Breast epithelium (tissue), 2 donors: ENCODE measurements around a stretch of chr4.

GRCh38 chr4:38654068-38654750, 9.8 kb upstream of the KLF3 start:
- PRO-cap, result no peak
- RAMPAGE, long total RNA, 2 experiments, result no peak in any of the 2 experiments

DNA sequence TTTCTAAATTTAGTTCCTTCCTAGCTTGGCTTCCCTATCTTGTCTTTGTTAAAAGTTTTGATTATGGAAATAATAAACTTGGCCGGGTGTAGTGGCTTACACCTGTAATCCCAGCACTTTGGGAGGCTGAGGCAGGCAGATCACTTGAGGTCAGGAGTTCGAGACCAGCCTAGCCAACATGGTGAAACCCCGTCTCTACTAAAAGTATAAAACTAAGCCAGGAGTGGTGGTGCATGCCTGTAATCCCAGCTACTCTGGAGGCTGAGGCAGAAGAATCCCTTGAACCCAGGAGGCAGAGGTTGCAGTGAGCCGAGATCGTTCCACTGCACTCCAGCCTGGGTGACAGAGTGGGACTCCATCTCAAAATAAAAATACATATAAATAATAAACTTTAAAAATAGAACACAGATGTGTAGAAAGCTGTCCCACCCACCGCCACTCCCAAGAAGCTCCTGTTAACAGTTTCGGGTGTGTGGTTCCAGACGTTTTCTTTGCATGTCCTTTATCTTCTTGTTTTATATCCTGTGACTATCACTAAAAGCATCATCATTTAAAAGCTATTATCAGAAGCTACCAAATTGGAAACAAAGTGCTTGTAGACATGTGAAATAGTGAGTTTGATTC, 12.2 kb downstream of the KLF3 start:
- PRO-cap, result no peak
- RAMPAGE, long total RNA, 2 experiments, result no peak in any of the 2 experiments

GRCh38 chr4:38688380-38689047, 24.5 kb downstream of the KLF3 start:
- PRO-cap, result no peak
- RAMPAGE, long total RNA, 2 experiments, result no peak in any of the 2 experiments

DNA sequence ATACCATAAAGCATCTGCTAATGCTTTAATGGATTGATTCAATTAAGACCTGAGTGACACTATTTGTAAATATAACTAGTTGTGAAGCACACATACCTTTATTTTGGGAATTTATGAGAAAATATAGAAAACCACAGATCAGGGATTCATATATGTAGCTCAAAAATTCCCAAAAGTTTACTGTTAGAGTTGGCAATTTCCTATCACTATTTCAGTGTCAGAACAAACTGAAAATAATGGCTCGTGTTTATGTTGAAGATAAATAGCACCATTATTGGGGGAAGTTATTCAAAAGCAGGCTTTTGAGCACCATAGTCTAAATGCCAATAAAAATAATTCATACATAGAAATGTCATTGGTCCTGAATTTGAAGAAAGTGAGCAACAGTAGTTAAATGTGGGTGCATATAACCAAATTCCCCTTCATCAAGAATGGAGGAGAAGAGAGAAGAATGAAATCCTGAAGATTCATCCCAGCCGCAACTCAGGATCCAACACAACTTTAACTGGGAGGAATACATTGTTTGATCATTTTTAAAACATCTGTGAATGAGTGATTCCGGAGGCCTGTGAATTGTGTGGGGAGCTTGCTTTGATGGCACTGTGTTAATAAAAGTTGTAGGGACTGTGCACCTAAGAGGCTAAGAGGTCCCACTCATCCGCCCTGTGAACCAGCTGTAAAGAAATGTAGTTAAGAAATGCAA, 34.6 kb downstream of the KLF3 start:
- PRO-cap, result no peak
- RAMPAGE, long total RNA, 2 experiments, result no peak in any of the 2 experiments

DNA sequence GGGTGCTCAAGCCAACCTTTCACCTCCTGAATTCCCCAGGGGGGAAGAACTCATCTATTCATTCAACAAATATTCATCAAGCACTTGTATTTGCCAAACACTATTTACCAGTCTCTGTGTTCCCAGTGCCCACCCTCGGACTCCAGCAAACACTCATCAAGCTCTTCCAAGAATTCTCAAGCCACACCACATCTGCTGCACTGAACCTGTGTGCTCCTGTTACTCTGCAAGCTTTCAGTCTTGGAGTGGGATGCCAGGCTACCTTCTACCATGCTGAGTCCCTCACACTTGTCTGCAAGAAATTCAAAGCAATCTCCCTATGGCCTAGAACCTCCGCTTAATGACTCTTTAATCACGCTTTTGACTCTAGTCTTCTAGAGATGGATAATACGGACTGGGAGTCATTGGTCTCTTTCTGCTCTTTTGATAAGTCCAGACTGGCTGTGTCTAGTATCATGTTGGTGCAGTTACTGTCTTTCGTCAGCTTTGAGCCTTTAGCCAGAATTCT, 21.3 kb upstream of the TLR1 start:
- PRO-cap, result no peak
- RAMPAGE, long total RNA, 2 experiments, result no peak in any of the 2 experiments

GRCh38 chr4:38872662-38873221, 5.1 kb downstream of the FAM114A1 start:
- PRO-cap, result no peak
- RAMPAGE, long total RNA, 2 experiments, result no peak in any of the 2 experiments

- PRO-cap, result no peak
- RAMPAGE, long total RNA, 2 experiments, result no peak in any of the 2 experiments
Measured at GRCh38 chr4:38943386-38943777, 75.8 kb downstream of the FAM114A1 start.

DNA sequence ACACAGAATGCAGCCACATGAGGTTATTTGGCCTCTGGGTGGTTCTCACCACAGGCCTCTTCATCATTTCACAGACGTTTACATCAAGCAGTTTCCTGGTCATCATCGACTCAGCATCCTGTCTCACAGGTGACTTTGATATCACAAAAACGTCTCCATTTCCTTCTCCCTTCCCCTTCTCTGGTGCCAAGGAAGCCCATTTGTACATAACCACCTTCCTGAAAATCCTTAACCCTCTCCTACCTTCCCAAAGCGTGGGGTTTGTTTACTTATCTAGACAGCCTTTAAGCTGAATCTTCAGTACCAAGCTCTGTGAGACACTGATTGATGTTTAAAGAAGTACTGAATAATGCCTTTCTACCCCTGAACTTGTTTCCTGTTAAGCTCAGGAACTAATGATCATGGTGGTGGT, 81.9 kb downstream of the FAM114A1 start:
- PRO-cap, result no peak
- RAMPAGE, long total RNA, 2 experiments, result no peak in any of the 2 experiments

GRCh38 chr4:38965163-38965682, 67.0 kb downstream of the TMEM156 start:
- PRO-cap, result no peak
- RAMPAGE, long total RNA, 2 experiments, result no peak in any of the 2 experiments

DNA sequence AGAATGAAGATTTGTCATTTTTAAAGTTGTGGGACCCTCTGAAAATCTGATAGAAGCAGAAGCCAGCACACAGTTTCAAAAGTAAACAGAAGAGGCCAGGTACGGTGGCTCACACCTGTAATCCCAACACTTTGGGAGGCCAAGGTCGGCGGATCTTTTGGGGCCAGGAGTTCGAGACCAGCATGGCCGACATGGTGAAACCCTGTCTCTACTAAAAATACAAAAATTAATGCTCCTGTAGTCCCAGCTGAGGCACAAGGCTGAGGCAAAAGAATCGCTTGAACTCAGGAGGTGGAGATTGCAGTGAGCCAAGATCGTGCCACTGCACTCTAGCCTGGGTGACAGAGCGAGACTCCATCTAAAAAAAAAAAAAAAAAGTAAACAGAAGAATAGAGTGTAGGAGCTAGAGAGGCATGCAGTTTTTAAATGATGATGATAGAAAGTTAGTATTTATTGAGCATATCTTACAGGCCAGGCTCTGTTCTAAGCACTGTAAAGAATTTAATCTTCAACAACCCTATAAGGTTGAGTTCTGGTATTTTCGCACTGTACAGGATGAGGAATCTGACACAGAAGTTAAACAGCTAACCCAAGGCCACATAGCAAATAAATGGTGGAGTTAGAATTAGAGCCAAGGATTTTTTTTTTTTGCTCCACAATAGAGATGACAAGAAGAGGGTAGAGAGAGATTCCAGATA, 55.8 kb downstream of the KLHL5 start:
- PRO-cap, result no peak
- RAMPAGE, long total RNA, 2 experiments, result no peak in any of the 2 experiments

GRCh38 chr4:39289742-39290302, 76.3 kb downstream of the RFC1 start:
- PRO-cap, result no peak
- RAMPAGE, long total RNA, 2 experiments, result no peak in any of the 2 experiments

DNA sequence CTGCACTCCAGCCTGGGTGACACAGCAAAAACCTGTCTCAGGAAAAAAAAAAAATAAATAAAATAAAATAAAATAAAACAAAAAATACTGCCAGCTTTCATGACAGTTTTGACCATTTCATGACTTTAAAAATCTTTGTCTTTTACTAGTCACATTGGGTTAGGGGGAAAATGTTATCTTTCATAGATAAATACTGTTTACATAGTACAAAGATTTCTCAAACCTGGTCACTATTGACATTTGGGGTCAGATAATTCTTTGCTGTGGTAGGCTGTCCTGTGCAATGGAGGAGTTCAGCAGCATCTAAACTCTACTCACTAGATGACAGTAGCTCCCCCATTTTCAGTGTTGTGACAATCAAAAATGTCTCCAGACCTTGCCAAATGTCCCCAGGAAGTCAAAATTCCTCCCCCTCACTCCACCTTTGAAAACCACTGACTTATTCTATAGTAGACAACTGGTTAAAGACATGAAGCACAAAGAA, 7.0 kb downstream of the KLB start:
- PRO-cap, result no peak
- RAMPAGE, long total RNA, 2 experiments, result no peak in any of the 2 experiments

DNA sequence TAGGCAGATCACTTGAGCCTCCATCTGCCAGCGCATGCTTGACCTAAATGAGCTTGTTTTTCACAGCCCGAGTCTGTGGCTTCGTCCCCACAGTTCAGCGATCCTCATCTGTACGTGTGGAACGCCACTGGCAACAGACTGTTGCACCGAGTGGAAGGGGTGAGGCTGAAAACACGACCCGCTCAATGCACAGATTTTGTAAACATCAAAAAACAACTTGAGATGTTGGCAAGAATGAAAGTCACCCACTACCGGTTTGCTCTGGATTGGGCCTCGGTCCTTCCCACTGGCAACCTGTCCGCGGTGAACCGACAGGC, 12.5 kb downstream of the RPL9 start:
- PRO-cap, result no peak
- RAMPAGE, long total RNA, 2 experiments, result no peak in any of the 2 experiments

DNA sequence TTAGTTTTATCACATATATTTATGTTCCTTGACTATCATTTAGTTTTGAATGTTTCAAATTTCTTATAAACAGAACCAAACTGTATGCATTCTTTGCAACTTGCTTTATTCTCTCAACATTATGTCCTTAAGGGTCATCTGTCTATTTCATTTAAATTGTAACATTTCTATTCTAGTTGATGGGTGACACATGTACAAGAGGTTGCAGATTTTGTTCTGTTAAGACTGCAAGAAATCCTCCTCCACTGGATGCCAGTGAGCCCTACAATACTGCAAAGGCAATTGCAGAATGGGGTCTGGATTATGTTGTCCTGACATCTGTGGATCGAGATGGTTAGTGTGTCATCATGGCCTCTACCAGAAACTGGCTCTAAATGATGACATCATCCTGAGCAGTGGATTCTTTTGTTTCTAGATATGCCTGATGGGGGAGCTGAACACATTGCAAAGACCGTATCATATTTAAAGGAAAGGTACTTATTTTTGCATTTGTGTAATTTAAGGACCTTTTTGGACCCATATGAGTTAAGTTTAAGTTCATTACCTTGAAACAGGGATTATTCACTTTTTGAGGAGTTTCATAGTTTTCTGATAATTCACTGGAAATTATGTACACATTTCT, 6.1 kb downstream of the LIAS start:
- PRO-cap, result no peak
- RAMPAGE, long total RNA, 2 experiments, result no peak in any of the 2 experiments

DNA sequence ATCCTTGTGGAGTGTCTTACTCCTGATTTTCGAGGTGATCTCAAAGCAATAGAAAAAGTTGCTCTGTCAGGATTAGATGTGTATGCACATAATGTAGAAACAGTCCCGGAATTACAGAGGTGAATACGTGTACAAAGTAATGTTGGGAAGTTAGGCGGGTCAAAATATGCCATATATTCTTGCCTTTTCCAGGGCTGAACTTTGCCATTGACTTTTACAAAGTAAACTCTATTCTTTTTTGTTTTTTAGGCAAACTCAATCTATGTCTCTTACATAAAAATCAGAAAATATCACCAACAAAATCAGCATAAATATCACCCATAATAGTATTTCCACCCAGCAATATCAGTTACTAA, 8.7 kb downstream of the LIAS start:
- PRO-cap, result no peak
- RAMPAGE, long total RNA, 2 experiments, result no peak in any of the 2 experiments

- PRO-cap, result no peak
- RAMPAGE, long total RNA, 2 experiments, result start-site peak on the minus strand in 2 of 2 experiments, at chr4:39544056-39544144 at its widest, 32 to 296 reads per replicate
Measured at GRCh38 chr4:39543816-39544429, 16.7 kb upstream of the UGDH start.

DNA sequence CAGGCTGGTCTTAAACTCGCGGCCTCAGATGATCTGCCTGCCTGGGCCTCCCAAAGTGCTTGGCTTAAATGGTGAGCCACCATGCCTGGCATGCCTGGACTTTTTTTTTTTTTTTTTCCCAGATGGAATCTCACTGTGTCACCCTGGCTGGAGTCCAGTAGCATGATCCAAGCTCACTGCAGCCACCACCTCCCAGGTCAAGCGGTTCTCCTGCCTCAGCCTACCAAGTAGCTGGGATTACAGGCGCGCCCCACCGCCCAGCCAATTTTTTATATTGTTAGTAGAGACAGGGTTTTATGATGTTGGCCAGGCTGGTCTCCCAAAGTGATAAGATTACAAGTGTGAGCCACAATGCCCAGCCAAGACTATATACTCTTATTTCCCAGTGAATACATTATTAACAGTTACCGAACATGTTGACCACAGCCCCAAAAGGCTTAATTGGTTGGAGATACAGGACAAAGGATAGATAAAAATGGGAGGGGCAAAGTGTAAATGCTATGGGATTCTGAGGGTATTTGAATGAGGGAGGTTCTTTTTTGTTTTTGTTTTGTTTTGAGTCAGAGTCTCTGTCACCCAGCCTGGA, 8.5 kb downstream of the UBE2K start:
- PRO-cap, result no peak
- RAMPAGE, long total RNA, 2 experiments, result no peak in any of the 2 experiments

GRCh38 chr4:39976787-39977795, 620 bp downstream of the PDS5A start:
- PRO-cap, result bidirectional peak, plus-strand start at chr4:39977662, minus-strand start at chr4:39977603
- RAMPAGE, long total RNA, 2 experiments, result no peak in any of the 2 experiments

DNA sequence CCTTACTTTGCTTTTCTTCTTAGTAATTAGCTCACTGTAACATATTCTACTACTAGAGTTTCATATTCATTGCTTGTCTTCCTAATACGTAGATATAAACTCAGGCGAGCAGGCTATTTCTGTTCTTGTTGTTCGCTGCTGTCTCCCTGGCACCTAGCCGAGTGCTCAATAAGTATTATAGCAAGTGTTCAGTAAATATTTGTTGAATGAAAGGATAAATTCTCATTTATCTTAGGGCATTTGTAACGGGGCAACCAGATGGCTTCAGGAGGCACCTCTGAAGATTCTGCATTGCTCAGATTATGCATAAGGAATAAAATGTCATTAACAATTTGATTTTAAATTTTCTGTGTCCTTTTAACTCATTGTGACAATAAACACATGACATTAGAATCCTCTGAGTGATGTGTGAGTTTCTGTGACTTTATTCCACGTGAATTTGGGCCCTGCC, 6.7 kb upstream of the RHOH start:
- PRO-cap, result no peak
- RAMPAGE, long total RNA, 2 experiments, result no peak in any of the 2 experiments

- PRO-cap, result no peak
- RAMPAGE, long total RNA, 2 experiments, result no peak in any of the 2 experiments
Measured at GRCh38 chr4:40213949-40214999, 17.4 kb downstream of the RHOH start.